Breast epithelium (tissue), 2 donors: Measurements from ENCODE around the gene XRCC3.

DNA sequence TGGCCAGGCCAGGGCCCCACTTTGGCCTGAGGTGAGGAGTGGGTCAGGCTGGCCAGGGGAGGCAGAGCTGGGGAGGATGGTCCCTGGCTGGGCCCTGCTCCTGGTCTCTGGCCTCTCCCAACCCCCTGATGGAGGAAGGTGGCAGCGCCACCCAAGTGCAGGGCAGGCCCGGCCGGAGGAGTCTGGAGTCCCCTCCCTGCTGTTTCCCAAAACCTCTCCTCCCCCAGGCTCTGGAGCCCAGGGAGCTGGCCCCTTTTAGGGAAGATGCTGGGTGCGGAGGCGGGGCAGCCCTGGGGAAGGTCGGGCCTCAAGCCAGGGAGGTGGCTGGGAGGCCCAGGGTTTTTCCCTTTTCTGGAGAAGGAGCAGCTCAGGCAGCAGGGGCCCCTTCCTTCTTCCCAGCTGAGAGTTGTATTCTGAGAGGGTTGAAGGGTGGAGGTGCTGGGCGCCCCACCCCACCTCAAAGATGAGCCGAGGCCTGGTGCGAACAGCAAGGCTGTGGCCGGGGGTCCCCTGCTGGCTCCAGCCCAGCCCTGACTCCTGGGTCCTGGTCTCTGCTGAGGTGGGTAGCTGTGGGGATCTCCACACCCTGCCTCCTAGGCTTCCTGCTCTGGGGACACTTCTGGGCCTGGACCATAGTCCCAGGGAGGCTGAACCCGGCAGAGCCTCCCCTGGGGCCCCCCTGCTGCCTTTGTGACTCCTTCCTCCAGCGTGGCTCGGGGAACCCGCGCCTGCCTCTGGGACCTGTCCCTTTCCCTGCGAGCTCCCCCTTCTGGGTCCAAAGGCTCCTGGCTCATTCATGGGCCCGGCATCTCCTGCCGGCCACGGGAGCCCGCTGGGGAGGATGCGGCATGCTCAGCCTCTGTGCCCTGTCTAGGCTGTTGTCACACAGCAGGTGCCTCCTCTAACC is 4.2 kb downstream of the TRMT61A start:
- PRO-cap = no peak
- RAMPAGE, long total RNA, 2 experiments = no peak in any of the 2 experiments

GRCh38 chr14:103672975-103673653 is 42.1 kb downstream of the XRCC3 start:
- PRO-cap = unidirectional peak, minus-strand start at chr14:103673180
- RAMPAGE, long total RNA, 2 experiments = no peak in any of the 2 experiments

DNA sequence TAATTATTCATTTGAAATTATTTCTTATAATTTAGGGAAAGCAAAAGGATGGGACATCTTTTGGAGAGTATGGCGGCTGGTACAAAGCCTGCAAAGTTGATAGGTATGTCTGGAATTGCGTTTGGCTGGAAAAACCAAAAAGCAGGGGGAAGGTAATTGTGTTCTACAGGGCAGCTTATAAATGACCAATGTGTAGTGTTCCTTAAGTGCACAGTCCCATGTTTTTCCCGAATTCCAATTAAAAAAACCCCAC is 39.7 kb downstream of the XRCC3 start:
- PRO-cap = no peak
- RAMPAGE, long total RNA, 2 experiments = no peak in any of the 2 experiments

DNA sequence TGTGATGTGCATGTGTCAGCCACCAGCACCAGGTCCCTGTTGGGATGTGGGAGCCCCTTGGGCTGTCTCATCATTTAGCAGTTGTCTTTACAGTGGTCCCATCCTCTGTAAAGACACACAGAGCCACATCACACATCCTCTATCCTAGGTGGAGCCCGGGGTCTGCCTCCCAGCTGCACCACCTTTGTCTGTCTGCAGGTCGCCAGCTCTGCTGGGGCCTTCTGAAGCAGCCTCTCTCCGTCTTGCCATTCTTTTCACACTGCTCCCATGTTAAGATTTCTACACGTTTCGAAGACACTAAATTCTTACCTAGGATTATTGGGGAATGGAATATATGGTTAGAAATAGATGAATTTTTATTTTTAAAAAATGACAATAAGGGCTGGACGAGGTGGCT is 31.7 kb downstream of the XRCC3 start:
- PRO-cap = no peak
- RAMPAGE, long total RNA, 2 experiments = no peak in any of the 2 experiments

DNA sequence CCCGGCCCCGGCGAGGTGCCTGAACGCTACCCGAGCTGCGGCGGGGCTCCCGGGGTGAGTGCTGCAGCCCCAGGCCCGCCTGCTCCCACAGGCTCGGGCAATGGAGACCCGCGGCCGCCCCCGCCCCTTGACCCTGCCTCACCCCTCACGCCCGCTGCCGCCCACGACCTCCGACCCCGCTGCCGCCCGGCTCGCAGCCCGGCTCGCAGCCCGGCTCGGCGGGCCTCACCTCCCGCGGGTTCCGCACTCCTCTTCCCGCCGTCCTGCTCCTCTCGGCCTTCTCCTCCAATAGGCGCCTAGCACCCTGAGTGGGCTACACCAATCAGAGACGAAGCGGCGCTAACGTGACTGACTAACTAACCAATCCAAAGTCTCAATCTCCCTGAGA is at the start of gene XRCC3:
Gene XRCC3, minus strand, starts transcription at position 257 of the 388 bp plus-strand sequence.
- PRO-cap = unidirectional peak, minus-strand start at position 227 of the sequence; bidirectional peak, plus-strand start outside the sequence, minus-strand start at position 274 of the sequence
- RAMPAGE, long total RNA, 2 experiments = start-site peak on the minus strand in 1 of 2 experiments, centred at position 267 of the sequence, 16 reads per replicate

- PRO-cap = no peak
- RAMPAGE, long total RNA, 2 experiments = no peak in any of the 2 experiments
Measured at GRCh38 chr14:103739178-103739460, 23.5 kb downstream of the ZFYVE21 start.

DNA sequence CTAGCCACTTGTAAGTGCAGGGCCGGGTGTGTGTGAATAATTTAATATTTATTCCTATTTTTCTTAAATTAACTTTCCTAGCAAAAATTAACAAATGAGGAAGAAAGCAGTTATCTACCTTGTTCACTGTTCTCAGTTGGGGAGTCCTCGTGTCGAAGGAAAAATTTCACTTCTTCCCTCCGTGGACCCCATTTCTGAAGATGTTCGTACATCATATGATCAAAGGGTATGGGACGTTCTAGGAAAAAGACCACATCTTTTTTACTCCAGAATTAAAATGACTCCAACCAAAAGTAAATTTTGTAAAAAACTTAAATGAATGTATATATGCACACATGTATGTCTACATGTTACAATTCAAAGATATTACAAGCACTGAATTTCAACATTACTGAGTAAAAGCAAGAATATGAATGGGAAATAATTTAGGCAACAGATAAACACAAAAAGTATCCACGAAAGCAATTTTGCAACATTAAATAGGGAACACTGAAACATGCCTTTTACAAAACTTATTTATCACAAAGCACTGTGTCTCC is 62.6 kb downstream of the PPP1R13B start:
- PRO-cap = no peak
- RAMPAGE, long total RNA, 2 experiments = no peak in any of the 2 experiments

- PRO-cap = no peak
- RAMPAGE, long total RNA, 2 experiments = no peak in any of the 2 experiments
Measured at GRCh38 chr14:103896990-103897662, 24.2 kb downstream of the ATP5MJ start.

DNA sequence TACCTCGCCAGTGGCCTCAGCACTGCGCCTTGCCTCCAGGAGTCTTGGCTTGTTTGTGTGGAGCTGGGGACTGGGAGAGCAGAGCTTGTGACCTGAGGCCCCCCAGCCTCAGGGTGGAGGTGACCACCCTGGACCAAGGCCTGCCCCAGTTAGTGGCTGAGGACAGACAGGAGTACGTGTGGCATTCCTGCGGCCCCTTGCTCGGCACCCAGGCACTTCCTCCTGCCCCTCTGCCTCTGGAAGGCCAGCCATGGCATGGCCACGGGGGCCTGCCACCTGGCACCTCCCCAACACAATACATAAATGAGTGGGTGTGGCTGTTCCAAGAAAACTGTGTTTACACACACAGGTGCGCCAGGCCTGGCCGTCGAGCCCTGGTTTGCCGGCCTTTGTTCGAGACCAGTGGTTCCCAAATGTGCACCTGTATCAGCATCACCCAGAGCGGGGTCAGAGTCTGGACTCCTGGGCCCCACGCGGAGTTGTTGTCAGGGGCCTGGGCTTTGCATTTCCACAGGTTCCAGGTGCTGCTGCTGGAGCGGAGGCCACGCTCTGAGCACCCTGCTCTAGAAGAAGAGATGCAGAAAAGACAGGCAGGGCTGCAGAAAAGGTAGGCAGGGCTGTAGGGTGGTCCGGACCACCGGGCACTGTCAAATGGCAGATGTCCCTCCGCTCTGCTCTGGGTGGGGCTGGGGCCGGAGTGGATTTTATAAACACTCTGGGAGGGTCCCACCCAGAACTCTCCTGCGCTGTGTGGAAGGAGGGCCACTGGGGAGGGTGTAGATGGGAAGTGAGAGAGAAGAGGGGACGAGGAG is 4.3 kb upstream of the ASPG start:
- PRO-cap = no peak
- RAMPAGE, long total RNA, 2 experiments = no peak in any of the 2 experiments

DNA sequence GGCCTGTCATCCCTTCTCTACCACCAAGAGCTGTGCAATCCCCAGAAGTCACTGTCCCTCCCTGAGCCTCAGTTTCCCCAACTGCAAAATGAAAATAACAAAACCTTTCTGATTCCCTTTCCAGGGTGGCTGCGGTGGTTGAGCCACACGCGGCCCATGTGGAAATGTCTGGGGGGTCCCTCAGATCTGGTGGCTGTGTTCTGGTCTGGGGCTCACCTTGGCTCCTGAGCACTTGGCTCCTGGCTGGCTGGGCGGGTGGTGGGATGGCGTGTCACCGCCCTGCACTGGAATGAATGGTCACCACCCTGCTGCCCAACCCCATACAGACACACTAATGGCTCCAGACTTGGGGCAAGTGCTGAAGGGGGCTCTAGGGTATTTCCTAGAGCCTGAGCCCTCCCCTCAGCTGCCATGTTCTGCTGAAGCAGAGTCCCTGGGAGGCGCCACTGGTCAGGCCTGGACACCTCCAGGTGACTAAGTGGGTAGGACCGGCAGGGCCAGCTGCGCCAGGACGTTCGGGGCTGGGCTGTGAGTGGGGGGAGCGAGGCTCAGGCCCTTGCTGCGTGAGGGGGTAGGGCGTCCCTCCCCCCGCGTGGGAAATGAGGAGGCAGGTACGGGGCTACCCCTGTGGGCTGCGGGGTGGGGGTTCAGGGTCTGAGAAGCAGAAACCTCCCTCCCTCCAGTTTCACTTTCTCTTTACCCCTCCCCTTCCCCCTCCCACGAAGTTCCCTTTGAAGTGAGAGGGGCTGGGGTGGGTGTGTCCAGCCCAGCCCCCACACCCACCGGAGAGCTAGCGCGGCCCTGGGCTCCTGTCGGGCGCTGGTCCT is 22.3 kb upstream of the KIF26A start:
- PRO-cap = no peak
- RAMPAGE, long total RNA, 2 experiments = no peak in any of the 2 experiments

- PRO-cap = no peak
- RAMPAGE, long total RNA, 2 experiments = no peak in any of the 2 experiments
Measured at GRCh38 chr14:104577022-104577400, 2.6 kb upstream of the C14orf180 start.

GRCh38 chr14:104681664-104682358 is 7.6 kb upstream of the INF2 start:
- PRO-cap = no peak
- RAMPAGE, long total RNA, 2 experiments = no peak in any of the 2 experiments

GRCh38 chr14:104706767-104707191 is 17.2 kb upstream of the ADSS1 start:
- PRO-cap = no peak
- RAMPAGE, long total RNA, 2 experiments = no peak in any of the 2 experiments

GRCh38 chr14:104723520-104723868 is 535 bp upstream of the ADSS1 start:
- PRO-cap = no peak
- RAMPAGE, long total RNA, 2 experiments = no peak in any of the 2 experiments

- PRO-cap = no peak
- RAMPAGE, long total RNA, 2 experiments = no peak in any of the 2 experiments
Measured at GRCh38 chr14:104759461-104759704, 6.4 kb downstream of the SIVA1 start.

- PRO-cap = no peak
- RAMPAGE, long total RNA, 2 experiments = no peak in any of the 2 experiments
Measured at GRCh38 chr14:104775102-104775519, 20.4 kb downstream of the AKT1 start.

DNA sequence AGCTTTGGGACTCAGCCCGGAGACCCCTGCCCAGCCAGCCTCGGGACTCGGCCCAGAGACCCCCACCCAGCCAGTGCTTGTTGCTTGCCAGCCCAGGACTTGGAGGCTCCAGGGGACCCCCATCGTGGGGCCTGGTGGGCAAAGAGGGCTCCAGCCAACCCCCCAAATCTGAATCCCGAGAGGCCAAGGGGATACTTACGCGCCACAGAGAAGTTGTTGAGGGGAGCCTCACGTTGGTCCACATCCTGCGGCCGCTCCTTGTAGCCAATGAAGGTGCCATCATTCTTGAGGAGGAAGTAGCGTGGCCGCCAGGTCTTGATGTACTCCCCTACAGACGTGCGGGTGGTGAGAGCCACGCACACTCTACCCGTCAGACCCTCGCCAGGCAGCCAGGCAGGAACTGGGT is 15.7 kb downstream of the AKT1 start:
- PRO-cap = no peak
- RAMPAGE, long total RNA, 2 experiments = no peak in any of the 2 experiments

DNA sequence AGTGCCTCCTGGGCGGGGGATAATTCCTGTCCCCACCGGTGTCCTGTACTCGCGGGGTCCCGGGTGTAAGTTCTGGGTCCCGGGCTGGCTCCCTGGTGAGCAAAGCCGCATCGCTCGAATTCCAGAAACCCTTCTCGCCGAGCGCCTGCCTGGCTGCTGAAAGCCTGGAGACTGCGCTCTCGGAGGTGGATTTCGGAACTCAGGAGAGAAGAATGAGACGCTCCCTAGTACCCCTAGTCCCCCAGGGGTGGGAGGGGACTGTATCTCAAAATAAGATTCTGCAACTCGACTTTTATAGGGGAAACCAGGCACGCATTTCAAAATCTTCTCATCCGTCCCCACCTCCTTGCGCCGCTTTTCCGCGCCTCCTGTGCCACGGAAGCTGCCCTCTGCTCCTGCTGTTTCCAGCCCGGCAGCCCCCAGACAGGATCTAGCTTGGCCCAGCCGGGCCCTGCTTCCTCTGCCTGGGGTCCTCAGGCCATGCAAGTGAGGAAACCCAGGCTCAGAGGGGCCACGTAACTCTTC is 21.0 kb upstream of the CEP170B start:
- PRO-cap = no peak
- RAMPAGE, long total RNA, 2 experiments = no peak in any of the 2 experiments

- PRO-cap = no peak
- RAMPAGE, long total RNA, 2 experiments = no peak in any of the 2 experiments
Measured at GRCh38 chr14:104977080-104977483, 1.1 kb downstream of the AHNAK2 start.

- PRO-cap = no peak
- RAMPAGE, long total RNA, 2 experiments = no peak in any of the 2 experiments
Measured at GRCh38 chr14:105025895-105026533, 5.1 kb upstream of the CDCA4 start.